Epithelial cell of esophagus (primary cell): ENCODE measurements around a stretch of chr6.

- RRBS, result no CpG with 5 or more reads among the region's 5 CpGs
These were observed 749 bp upstream of the AGPAT4 start for GRCh38 chr6:161274585-161275034.

GRCh38 chr6:161375523-161376018 is 101.7 kb upstream of the AGPAT4 start:
- RRBS, result no CpG with 5 or more reads among the region's 21 CpGs

DNA sequence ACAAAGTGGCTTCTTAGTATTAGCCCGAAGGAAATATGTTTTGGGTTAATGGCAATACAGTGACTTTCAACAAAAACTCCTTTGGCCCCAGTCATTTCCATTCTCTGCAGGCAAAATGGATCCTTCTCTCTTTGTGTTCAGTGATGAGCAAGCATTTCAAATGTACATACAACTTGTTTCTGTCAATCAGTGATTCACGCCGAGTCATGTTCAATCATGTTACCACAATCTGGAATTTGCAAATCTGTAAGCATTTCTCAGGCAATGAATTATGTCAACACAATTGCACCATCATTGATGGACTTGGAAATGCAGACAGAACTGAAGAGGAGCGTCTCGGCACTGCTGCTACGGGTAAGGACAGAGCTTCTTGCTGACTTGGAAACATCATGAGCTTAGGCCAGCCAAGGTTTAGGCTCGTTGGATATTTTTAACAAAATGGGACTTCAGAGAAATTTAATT is 132.8 kb upstream of the AGPAT4 start:
- RRBS, result no CpG with 5 or more reads among the region's 7 CpGs

DNA sequence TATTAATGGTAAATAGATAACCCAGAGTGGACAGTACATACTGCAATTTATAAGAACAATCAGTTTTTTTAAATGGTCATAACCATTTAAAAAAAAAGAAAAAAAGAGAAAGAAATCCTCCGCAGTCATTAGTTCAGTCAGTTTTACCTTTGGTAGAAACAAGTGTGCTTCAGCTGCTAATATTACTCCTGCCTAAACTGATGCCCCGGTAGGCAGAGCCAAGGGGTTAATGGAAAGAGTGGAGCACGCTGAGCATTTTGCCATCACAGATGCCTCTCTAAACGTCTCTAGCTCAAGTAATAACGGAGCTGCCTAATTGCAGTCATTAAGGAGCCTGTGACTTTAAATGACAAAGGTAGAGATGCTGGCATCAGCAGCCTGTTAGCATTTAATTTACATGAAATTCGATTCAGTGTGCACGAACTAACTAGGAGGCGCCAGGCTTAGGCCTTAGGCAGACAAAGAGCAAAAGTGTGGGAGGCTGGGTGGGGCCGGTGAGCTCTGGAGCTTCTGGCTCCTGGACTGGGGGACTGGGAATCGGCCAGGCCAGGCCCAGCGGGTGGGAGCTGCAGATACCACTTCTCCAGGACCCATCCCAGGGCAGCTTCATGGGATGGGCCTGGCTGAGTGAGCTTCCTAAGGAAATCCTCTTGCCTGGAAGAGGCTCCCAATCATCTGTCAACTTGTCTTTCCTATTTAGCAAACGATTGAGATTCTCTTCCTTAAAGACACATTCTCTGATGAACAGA is 169.9 kb upstream of the AGPAT4 start:
- RRBS, result no CpG with 5 or more reads among the region's 12 CpGs

- RRBS, result no CpG with 5 or more reads among the region's 3 CpGs
These were observed 212.4 kb upstream of the AGPAT4 start for GRCh38 chr6:161486254-161486630.

GRCh38 chr6:162670136-162670837 is 57.3 kb downstream of the PRKN start:
- RRBS, result no CpG with 5 or more reads among the region's 4 CpGs

DNA sequence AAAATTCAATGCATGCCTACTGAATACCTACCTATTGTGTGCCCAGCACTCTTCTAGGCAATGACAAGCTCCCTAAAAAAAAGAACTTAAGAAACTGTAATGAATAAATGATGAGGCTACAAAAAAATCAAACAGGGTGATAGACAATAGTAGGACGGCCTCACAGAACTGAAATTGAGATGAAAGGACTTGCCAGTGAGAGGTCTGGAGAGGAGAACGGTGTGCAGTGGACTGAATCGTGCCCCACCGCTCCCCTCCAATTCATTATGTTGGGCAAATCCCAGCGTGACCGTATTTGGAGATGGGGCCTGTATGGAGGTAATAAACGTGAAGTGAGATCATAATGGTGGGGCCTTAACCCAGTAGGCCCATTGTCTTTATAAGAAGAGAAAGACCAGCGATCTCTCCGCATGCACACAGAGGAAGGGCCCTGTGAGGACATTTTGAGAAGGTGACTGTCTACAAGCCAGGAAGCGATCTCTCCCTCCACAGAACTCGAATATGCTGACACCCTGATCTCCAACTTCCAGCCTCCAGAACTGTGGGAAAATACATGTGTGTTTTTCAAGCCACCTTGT is 326.2 kb downstream of the PACRG start:
- RRBS, result no CpG with 5 or more reads among the region's 11 CpGs

- RRBS, result no CpG with 5 or more reads among the region's 8 CpGs
These were observed 326.8 kb downstream of the PACRG start for GRCh38 chr6:163054538-163054973.

GRCh38 chr6:163315209-163315699 is 99.3 kb upstream of the QKI start:
- RRBS, result no CpG with 5 or more reads among the region's 5 CpGs

DNA sequence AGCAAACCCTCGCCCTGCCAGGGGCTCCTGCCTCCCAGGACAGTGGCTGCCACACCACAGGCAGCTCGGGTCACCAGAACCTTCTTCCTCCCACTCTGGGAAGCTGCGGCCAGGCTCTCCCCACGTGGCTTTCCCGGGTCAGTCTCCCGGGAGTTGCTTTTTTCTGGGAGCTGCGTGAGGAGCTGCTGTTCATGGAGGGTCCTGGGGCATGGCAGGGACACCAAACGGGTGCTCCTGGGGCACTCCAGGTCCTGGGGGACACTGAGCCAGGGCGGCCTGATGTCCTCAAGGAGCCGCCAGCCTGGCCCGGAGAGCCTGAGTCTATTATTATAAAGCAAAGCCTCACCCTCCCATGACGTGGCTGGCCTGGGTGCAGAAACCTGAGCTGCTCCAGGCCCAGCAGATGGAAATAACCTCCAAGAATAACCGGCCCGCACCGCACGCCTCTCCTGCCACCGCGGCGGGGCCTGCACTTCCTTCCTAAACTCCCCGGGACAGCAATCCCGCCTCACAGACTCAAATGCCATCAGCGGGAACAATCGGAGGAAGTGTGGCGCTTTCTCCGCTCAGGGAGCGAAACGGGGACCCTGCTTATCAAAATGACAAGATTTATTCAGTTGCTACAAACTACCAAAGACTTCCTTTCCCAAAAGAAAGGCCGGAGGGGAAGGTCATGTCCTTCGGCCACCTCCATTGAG is 78.9 kb upstream of the QKI start:
- RRBS, result 86% methylated on average over 8 of the region's 29 CpGs

DNA sequence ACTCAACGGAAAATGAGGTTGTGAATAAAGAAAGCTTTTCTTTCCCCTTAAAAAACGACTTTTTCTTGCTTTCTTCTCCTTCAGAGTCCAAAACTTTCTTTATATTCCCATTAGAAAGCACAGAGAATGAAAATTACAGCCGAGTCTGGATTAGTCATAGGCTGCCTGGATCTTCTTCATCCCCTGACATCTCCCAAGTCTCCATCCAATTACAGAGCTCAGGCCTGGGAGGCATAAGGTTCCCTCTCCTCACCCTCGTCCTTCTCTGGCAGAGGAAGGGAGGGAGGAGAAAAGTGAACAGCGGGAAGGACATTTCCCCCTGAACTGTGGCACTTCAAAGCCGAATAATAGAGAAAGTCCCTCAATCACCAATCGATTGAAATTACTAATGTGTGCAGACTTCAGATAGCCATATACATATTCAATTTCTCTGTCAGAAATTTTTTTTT is 28.0 kb upstream of the QKI start:
- RRBS, result no CpG with 5 or more reads among the region's 7 CpGs

DNA sequence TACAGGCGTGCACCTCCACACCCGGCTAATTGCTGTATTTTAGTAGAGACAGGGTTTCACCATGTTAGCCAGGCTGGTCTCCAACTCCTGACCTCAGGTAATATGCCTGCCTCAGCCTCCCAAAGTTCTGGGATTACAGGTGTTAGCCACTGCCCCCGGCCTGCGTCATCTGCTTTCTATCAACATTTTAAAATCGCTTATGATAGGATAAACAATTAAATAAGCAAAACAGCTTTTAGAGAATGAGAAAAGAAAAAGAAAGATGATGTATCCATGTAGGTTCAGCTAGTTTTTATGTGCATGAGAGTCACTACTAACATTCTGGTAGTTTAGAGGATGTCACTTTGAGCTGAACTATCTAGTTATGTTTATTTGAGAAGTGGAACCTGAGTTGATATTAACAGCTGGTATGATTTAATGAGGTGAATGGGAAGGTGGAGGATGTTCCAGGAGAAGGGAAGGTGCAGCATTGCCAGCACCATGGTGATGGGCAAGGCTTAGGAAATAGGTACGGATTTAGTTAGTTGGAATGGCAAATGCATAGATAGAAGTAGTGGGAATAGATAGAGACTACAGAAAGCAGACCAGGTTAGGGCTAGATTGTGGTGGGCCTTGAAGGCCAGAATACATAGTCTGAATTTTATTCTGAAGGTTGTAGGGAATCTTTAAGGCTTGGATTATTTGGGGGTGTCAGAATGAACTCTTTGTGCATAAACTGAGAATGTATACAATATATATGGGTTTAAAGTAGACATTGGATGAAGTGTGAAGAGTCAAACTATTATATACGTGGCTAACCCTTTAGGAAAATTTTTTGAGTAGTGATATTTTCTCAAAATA is 10.5 kb downstream of the QKI start:
- RRBS, result no CpG with 5 or more reads among the region's 7 CpGs

GRCh38 chr6:163455227-163455632 is 40.7 kb downstream of the QKI start:
- RRBS, result no CpG with 5 or more reads among the region's 1 CpG

DNA sequence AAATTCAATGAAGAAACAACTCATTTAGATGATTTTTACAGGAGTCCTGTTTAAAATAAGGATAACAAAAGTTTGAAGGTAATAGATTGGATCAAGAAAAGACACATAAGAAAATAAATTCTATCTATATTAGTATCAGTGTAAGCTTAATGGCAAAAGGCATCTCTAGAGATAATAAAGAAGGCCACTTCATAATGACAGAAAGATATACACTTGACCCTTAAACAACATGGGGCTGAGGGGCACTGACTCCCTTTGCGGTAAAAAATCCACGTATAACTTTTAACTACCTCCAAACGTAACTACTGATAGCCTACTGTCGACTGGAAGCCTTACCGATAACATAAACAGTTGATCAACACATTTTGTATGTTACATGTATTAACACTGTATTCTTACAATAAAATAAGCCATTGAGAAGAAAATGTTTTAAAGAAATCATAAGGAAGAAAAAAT is 57.3 kb downstream of the QKI start:
- RRBS, result no CpG with 5 or more reads among the region's 5 CpGs

DNA sequence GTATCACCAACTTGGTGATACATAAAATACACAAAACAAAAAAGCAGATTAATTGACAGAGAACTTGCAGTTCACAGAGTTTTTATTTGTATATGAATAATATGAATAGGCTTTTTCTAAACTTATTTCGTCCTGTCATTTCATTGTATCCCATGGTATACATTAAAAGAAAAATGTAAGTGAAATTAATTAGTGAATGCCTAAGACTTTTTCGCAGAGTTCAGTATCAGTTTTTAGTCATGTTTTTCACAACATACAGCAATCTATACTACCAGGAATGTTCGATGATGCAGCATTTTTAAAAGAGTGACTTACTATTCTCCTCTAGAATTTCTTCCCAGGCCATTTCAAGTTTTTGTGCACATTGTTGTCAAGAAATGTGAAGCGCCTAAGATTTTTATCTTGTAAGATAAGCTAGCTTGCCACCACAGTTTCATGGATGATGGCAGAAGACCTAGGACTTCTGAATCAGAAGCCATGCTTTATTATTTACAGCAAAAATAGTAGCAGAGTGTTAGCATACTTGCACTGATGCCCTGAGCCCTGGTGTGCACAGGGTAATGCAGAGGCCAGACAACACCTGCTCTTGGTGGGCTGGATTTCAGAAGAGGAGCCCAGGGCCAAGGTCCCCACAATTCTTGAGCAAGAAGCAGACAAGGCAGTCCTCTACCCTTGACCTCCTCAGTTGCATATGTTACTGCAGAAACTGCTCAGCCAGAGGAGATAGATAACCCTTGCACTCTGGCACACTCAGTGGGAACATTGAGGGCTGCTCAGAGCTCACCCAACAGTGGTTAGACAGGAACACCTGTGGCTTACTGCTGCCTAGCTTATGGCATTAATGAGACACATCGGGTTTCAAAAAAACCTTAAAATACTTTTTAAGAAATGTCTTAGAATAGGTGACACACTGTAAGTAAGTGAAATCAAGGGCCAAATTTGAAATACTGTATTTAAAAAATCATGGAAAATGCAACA is 99.1 kb downstream of the QKI start:
- RRBS, result no CpG with 5 or more reads among the region's 5 CpGs

- RRBS, result no CpG with 5 or more reads among the region's 6 CpGs
These were observed 150.6 kb downstream of the QKI start for GRCh38 chr6:163564910-163565638.

DNA sequence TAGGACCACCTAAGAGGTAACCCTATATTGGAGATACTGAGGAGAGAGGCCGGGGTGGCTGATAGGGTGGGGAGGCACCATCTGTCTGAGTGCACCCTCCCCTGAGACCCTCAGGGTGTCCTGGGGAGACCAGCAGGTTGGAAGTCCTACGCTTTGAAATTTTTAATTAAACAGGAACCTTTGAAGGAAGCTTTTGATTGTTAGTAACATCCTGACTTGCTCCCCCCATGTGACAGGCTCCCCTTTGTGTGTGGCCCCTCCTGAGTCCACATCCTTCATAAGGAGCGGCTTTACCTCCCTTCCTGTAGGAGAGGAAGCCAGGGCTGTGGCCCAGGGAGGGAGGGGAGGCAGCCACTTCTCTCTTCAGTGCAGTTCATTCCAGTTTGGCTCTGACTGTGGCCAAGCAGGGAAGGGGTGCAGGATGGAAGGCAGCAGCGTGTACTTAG is 295.0 kb downstream of the QKI start:
- RRBS, result no CpG with 5 or more reads among the region's 4 CpGs

GRCh38 chr6:163951785-163952556 is 537.5 kb downstream of the QKI start:
- RRBS, result no CpG with 5 or more reads among the region's 17 CpGs

DNA sequence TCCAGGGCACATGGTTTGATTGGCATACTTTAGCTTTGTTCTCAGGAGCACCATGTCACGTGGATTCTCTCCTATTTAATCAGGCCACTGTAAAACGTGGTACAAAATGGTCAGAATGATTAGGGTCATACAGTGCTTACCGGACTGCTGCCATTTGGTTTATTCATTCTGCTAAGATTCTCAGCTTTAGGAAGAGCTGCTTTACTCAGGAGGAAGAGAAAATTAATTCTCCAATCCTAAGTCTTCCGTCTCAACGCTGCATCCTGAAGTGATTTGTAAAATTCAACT is 543.6 kb downstream of the QKI start:
- RRBS, result no CpG with 5 or more reads among the region's 5 CpGs

- RRBS, result no CpG with 5 or more reads among the region's 10 CpGs
These were observed 548.7 kb downstream of the QKI start for GRCh38 chr6:163963181-163963686.